ENCODE results near the genes MYO6, ELOVL4, IBTK, DOP1A and PRSS35.

DNA sequence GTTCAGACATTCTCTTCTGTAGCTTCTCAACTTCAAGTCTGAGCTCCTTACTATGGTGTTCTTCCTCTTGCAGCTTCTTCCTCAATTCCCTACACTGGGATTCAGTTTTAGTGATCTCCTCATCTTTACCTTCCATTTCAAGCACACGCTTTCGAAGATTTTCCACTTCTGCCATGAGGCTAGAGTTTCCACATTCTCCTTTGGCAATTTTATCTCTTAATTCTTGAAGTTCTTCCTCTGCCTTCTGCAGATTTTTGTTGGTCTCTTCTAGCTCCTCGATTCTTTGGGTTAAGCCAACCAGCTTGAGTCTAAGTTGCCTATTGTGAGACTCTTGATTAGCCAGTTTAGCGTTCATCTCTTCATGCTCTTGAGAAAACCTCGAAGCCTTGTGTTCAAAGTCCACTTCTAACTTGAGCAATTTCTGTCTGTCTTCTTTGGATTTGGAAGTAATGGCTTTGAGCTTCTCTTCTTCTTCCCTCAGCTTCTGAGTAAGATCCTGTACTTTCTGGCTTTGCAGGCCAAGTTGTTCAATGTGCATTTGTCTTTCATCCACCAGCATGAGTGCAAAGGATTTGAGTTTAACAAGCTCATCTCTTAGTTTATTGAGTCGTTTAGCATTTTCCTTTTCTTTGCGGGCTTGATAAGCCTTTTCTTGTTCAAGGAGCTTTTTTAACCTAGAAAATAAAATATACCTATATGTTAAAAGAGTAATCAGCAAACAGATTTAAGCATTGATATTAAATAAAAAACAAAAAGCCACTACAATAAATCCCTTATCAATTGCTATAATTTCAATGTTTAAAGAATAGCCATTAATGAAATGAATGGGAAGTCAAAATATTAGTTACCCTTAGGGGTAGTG, 30.2 kb upstream of the TMEM30A start:
- PRO-cap, 5 experiments: no peak in any of the 5 experiments
- RAMPAGE, long total RNA, 2 experiments: no peak in any of the 2 experiments
- RRBS: no CpG with 5 or more reads among the region's 7 CpGs

GRCh38 chr6:75331719-75332191, 47.2 kb upstream of the TMEM30A start:
- PRO-cap, 5 experiments: no peak in any of the 5 experiments
- RAMPAGE, long total RNA, 2 experiments: no peak in any of the 2 experiments
- RRBS: no CpG with 5 or more reads among the region's 3 CpGs

GRCh38 chr6:75748836-75749499, at the start of gene MYO6:
Gene MYO6, plus strand, starts transcription at chr6:75749239.
- PRO-cap, 5 experiments: peak in 5 of 5 experiments; most common plus-strand start chr6:75749212 (in 4); most common minus-strand start chr6:75749171 (in 3)
- RAMPAGE, long total RNA, 2 experiments: start-site peak on the plus strand in 1 of 2 experiments, at chr6:75749280-75749308 at its widest, 129 reads per replicate
- RRBS: 2% methylated on average over 40 of the region's 82 CpGs

DNA sequence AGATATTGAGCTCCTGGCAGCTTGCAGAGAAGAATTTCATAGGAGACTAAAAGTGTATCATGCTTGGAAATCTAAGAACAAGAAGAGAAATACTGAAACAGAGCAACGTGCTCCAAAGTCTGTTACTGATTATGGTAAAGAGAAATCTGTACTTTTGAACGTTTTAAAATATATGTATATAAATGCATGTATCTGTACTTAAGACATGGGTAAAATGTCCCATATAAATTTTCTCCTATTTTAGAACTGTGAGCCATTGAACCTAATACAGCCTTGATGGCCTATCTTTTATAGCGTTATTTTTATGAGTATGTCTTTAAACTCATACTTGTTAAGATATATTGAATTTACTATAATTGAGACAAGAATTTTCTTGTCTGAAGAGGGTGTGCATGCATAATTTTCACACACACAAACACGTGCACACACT, 159.5 kb downstream of the MYO6 start:
- PRO-cap, 5 experiments: no peak in any of the 5 experiments
- RAMPAGE, long total RNA, 2 experiments: no peak in any of the 2 experiments
- RRBS: no CpG with 5 or more reads among the region's 4 CpGs

DNA sequence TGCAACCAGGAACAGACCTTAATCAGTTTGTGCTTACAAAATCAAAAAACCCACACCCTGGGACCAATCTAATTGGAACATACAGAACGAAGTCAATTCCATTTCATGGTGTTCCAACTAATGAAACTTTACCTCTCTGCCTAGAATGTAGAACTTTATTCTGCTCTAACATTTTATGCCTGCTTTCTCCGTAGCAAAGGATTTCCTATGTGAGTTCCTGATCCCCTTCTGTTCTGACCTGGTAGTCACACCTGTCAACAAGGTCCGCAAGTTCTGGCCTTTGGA, 390.3 kb downstream of the HTR1B start:
- PRO-cap, 5 experiments: peak in 5 of 5 experiments; most common minus-strand start position 230 of the sequence (in 4)
- RAMPAGE, long total RNA, 2 experiments: no peak in any of the 2 experiments
- RRBS: no CpG with 5 or more reads among the region's 3 CpGs

DNA sequence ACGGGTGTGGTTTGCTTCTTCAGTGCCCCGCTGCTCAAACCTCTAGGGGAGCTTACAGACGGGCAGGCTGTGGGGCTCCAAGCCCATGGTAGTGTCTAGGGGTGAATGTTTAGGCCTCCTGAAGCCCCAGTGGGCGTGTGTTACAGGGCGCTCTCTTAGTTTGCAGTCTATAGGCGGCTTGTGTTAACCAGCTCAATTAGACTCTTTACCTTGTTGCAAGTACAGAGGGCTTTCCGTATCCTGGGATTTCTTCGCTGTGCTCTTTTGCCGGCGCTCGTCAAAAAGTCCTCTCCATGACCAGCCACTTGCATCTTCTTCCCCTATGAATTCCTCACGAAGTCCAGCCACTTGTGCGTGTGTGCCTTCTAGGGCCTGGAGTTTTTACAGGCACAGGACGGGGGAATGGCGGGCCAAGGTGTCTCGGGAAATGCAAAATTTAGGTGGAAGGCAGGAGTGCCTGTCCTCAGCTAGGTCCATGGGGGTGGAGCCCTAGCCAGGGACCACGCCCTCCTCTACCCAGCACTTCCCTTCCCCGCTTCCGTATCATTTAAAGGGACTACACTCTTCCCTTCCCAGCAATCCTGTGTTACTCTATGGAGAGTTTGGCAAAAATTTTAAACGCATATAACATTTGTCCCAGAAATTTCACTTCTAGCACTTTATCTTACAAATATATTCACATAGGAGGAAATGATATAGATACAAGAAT, 94.5 kb downstream of the HTR1B start:
- PRO-cap, 5 experiments: peak in 2 of 5 experiments; most common minus-strand start position 438 of the sequence (in 1)
- RAMPAGE, long total RNA, 2 experiments: no peak in any of the 2 experiments
- RRBS: no CpG with 5 or more reads among the region's 20 CpGs

GRCh38 chr6:77456360-77457046, 6.8 kb downstream of the HTR1B start:
- PRO-cap, 5 experiments: no peak in any of the 5 experiments
- RAMPAGE, long total RNA, 2 experiments: no peak in any of the 2 experiments
- RRBS: no CpG with 5 or more reads among the region's 3 CpGs

DNA sequence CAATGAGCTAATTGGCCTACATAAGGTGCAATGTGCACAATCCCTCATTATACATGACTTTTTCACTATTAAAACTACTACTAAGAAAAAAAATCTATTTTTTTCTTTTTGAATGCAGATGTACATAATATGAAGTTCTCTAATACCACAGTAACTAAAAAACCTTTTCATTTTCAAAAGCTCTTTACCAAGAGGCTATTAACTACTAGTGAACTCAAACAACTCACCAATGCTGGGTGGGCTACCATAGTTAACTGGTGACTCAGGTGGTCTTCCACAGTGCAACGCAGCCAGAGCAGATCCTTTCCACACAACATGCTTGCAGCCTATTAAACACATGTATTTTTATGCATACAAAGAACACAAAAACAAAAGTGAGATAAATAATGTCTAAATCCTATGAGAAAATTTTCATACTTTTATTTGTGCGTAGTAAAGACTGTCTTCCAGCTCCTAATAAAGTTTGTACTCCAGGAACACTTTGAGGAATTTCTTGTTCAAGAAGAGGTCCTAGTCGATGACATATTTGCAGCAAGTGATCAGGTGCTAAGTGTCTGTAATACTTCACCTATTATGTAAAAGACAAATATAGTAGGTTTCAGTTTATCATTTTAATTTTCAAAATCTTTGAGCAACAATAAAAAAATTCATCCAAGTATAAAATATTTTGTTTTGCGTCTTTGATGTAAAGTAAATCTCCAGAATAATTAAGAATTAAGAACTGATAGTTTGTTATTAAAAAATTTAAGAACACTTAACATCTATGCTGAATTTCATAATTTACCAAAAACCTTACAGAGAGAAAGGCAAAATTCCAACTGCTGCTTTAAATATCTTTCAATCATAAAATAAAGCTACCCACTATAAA, 17.6 kb downstream of the PHIP start:
- PRO-cap, 5 experiments: no peak in any of the 5 experiments
- RAMPAGE, long total RNA, 2 experiments: no peak in any of the 2 experiments
- RRBS: no CpG with 5 or more reads among the region's 4 CpGs

DNA sequence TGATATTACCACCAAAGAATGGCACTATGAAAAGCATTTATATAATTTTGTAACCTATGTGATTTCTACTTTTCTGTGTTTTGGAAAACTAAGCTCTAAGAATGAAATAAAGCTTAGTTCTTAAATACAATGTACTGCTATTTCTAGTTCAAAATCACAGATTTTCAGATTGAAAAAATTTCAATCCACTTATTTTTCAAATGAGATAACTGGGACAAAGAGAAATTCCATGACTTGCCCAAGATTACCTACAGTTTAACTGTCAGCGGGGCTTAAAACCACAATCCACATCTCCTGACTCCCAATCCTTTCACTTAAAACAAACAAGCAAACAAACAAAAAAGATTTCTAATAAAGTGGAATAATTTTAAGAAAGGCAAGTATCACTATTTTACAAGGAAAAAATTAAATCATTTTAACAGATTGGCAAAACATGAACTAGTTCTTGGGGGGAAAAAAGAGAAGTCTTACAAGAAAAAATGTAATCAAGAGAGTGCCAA, 4.2 kb downstream of the PHIP start:
- PRO-cap, 5 experiments: no peak in any of the 5 experiments
- RAMPAGE, long total RNA, 2 experiments: no peak in any of the 2 experiments
- RRBS: no CpG with 5 or more reads among the region's 1 CpG

- PRO-cap, 5 experiments: peak in 4 of 5 experiments; most common plus-strand start chr6:79077234 (in 2); most common minus-strand start chr6:79077102 (in 2)
- RAMPAGE, long total RNA, 2 experiments: no peak in any of the 2 experiments
- RRBS: 1% methylated on average over 19 of the region's 51 CpGs
These were observed 1.2 kb downstream of the PHIP start for GRCh38 chr6:79076680-79077412.

- PRO-cap, 5 experiments: no peak in any of the 5 experiments
- RAMPAGE, long total RNA, 2 experiments: no peak in any of the 2 experiments
- RRBS: no CpG with 5 or more reads among the region's 6 CpGs
These were observed 74.3 kb upstream of the PHIP start for GRCh38 chr6:79152124-79152953.

GRCh38 chr6:79947321-79948015, at the start of gene ELOVL4:
Gene ELOVL4, minus strand, starts transcription at chr6:79947553.
- PRO-cap, 5 experiments: no peak in any of the 5 experiments
- RAMPAGE, long total RNA, 2 experiments: no peak in any of the 2 experiments
- RRBS: 5% methylated on average over 31 of the region's 68 CpGs

GRCh38 chr6:81613457-81614149, 138.9 kb downstream of the TENT5A start:
- PRO-cap, 5 experiments: no peak in any of the 5 experiments
- RAMPAGE, long total RNA, 2 experiments: no peak in any of the 2 experiments
- RRBS: no CpG with 5 or more reads among the region's 2 CpGs

DNA sequence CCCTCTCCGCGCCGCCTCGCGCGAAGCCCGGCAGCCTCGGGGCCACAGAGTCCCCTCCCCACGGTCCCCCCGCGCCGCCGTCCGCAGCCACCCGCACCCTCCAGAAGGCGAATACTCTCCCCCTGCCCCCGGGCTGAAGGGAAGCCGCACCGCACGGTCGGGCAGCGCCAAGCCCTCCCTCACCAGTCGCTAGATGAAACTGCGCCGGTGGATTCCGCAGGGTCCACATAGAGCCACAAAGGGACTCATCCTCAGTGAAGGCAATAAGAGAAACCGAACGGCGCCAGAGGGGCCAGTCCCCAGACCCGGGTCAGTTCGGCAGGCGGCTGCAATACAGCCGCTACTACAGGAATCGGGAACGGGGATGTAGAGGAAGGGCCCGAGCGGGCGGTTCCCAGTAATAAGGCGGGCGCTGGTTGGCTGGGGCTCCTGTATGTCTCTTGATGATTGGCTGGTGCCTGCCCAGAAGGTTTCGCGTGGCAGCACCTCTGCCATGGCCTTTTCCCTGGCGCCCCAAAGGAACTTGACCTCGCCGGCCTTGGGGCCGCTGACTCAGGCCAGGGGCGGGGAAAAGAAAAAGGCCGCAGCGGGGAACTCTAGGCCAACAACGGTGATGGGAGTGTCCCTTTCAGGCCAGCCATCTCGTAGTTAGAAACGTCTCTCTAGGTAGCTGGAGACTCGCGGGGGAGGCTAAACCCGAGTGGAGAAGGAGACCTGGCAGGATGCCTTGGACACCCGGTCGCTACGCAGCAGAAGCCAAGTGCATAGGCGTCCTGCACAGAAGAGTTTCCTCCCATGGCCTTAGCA, at the start of gene IBTK:
Gene IBTK (minus strand): TSS at position 366 of the 807 bp plus-strand sequence.
- PRO-cap, 5 experiments: peak in 5 of 5 experiments; most common plus-strand start position 465 of the sequence (in 2); most common minus-strand start position 366 of the sequence (in 5)
- RAMPAGE, long total RNA, 2 experiments: start-site peak on the minus strand in 1 of 2 experiments, centred at position 343 of the sequence, 72 reads per replicate
- RRBS: 1% methylated on average over 23 of the region's 59 CpGs

DNA sequence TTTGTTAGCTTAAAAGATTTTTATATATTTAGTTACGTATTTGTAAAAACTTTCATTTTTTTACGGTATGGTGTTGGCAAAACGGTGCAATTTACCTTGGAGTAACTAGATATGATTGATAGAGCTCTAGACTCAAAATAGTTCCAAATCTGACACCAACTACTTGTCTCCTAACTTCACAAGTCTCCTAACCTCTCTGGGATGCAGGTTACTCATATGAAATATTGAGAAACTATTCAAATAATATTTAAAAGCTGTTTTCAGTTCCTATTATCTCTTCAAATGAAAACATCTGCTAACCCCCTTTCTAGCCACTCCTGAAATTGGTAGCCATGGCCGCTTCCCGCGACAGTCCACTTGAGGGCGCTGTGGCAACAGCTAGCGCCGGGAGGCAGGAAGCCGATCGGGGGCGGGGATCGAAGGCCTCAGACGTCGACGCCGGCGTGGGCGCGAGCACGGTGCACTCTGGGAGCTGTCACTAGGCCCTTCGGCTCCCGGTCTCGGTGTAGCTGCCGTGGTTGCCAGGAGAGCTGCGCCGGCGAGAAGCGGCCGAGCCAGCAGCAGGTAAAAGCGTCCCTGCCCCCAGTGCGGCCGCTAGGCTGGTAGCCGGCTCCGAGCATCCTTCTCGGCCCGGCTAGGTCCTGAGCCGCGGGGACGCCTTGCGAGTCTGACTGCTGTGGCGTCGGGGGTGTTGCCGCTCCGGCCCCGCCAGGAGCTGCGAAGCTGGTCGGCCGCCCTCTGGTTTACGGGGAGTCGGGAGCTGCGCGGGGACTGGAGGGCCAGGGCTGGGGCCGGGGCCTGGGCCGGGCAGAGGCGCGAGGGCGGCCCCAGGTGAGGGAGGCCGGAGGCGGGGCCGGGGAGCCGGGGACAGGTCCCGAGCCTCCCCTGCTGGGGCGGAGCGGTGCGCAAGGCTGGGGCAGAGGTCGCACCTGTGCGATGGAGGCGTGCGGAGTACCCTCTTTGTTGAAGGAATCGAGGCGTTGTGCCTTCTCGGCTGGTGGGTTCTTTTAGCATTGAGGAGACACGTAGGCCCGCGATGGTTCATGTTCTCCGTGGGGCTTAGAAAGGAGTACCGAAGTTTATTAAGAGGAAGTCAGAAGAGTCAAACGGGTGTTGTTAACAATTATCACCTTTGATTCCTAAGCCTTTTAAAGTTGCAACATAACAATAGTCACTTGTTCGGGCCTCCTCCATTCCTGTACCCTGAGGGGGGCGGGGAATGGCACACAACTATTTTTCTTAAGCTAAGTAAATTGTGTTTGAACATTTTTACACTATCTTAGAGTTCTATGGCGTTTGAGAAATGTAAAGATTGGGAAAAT, at the start of gene DOP1A:
Gene DOP1A (plus strand): TSS at position 456 of the 1,322 bp plus-strand sequence.
- PRO-cap, 5 experiments: peak in 5 of 5 experiments; most common plus-strand start position 506 of the sequence (in 3); most common minus-strand start position 745 of the sequence (in 1)
- RAMPAGE, long total RNA, 2 experiments: start-site peak on the plus strand in 2 of 2 experiments, centred at positions 482 to 487 of the sequence, 101 to 2,341 reads per replicate
- RRBS: 2% methylated on average over 40 of the region's 82 CpGs

DNA sequence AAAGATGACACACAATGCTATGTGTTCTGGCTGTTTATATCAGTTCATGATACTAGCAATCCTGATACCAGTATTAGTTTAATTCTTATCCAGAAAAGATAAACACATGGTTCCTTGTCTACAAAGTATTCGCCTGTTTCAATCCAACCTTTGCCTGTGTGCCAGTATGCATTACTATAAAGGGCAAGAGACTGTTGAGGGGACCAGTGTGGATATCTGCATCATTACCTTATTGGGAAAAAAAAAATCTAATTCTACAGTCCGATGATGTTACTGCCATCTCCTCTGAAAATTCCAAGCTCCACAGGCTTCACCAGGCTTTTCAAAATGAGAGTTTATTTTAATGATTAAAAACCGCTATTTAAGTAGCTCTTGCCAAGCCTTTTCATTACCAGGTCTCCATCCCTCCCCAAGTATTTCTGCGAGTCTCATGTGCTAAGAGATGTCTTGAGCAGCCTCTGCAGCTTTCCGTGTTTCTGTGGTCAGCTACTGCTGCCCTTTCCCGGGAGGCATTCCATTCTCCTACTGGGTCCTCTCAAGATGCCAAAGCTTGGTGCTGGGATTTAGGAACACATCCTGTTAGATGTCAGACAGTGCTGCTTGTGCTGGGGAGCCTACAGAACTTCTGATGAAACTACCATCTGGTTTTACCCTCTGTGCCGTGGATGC, 4.1 kb downstream of the RWDD2A start:
- PRO-cap, 5 experiments: no peak in any of the 5 experiments
- RAMPAGE, long total RNA, 2 experiments: no peak in any of the 2 experiments
- RRBS: no CpG with 5 or more reads among the region's 7 CpGs

DNA sequence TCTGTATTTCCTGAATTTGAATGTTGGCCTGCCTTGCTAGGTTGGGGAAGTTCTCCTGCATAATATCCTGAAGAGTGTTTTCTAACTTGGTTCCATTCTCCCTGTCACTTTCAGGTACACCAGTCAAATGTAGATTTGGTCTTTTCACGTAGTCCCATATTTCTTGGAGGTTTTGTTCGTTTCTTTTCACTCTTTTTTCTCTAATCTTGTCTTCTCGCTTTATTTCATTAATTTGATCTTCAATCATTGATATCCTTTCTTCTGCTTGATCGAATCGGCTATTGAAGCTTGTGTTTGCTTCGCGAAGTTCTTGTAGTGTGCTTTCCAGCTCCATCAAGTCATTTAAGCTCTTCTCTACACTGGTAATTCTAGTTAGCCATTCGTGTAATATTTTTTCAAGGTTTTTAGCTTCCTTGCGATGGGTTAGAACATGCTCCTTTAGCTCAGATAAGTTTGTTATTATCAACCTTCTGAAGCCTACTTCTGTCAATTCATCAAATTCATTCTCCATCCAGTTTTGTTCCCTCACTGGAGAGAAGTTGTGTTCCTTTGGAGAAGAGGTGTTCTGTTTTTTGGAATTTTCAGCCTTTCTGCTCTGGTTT, 98.6 kb downstream of the RWDD2A start:
- PRO-cap, 5 experiments: no peak in any of the 5 experiments
- RAMPAGE, long total RNA, 2 experiments: no peak in any of the 2 experiments
- RRBS: no CpG with 5 or more reads among the region's 9 CpGs

DNA sequence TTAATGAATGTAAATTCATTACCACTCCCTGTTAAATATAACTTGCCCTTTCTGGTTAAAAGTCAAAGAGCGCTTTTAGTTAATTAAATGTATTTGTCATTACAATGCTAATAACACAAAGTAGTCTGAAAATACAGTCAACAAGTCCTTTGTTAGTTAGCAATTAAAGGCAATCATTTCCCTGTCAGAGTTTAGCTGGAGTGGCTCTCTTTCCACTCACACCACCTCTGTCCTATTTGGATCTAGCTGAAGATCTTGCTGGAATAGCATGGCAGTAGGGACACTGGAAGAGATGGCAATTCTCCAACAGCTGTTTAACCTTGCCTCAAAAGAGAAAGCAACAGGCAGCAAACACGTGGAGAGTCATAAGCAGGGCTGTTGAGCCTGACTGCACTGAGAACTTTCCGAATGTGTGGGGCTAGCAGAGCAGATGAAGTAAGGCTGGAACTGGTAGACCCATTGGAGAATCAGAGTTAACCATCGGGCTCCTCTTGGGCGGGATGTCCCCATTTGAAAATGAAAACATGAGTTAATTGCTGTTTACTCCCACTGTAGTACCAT, 38.1 kb upstream of the PRSS35 start:
- PRO-cap, 5 experiments: peak in 2 of 5 experiments; most common plus-strand start position 396 of the sequence (in 1); most common minus-strand start position 404 of the sequence (in 1)
- RAMPAGE, long total RNA, 2 experiments: no peak in any of the 2 experiments
- RRBS: no CpG with 5 or more reads among the region's 5 CpGs

DNA sequence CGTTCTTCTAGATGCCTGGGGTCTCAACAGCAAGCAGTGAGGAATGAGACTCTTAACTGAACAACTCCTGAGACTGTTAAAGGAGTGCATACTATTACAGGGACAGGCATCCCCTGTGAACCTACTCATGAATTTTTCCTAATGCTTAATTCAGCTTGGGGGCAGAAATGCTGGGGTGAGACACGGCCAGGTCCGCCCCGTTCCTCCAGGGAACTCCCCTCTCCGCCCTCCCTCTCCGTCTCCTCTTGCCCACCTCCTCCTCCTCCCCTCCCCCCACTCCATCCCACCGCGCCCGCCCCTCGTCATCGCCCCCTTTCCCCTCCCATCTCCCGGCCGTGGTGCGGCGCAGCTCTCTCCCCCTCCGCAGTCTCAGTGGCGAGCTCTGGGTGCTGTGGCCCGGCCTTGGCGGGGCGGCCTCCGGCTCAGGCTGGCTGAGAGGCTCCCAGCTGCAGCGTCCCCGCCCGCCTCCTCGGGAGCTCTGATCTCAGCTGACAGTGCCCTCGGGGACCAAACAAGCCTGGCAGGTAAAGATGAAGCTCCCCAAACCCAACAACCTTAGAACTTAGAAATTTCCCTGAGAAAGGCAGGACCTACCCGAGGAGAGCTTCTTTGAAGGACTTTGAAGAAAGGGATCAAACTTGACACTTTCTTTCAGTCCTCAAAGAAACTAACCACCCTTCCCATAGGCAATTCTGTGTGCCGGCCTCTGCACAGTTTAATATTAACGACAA, at the start of gene PRSS35:
Gene PRSS35 (plus strand): TSS at position 364 of the 731 bp plus-strand sequence.
- PRO-cap, 5 experiments: no peak in any of the 5 experiments
- RAMPAGE, long total RNA, 2 experiments: no peak in any of the 2 experiments
- RRBS: 16% methylated on average over 5 of the region's 29 CpGs

- PRO-cap, 5 experiments: no peak in any of the 5 experiments
- RAMPAGE, long total RNA, 2 experiments: no peak in any of the 2 experiments
- RRBS: no CpG with 5 or more reads among the region's 26 CpGs
These were observed 14.3 kb upstream of the MRAP2 start for GRCh38 chr6:84019171-84019708.

Measured in liver (tissue), 9 donors.